ENCODE measurements around a stretch of chr6.

- RRBS = no CpG with 5 or more reads among the region's 7 CpGs
Observed at GRCh38 chr6:15404962-15405639, 159.2 kb downstream of the JARID2 start.

- RRBS = no CpG with 5 or more reads among the region's 2 CpGs
Observed at GRCh38 chr6:15414365-15414854, 168.5 kb downstream of the JARID2 start.

- RRBS = no CpG with 5 or more reads among the region's 7 CpGs
Observed at GRCh38 chr6:15500475-15500753, 162.4 kb downstream of the DTNBP1 start.

DNA sequence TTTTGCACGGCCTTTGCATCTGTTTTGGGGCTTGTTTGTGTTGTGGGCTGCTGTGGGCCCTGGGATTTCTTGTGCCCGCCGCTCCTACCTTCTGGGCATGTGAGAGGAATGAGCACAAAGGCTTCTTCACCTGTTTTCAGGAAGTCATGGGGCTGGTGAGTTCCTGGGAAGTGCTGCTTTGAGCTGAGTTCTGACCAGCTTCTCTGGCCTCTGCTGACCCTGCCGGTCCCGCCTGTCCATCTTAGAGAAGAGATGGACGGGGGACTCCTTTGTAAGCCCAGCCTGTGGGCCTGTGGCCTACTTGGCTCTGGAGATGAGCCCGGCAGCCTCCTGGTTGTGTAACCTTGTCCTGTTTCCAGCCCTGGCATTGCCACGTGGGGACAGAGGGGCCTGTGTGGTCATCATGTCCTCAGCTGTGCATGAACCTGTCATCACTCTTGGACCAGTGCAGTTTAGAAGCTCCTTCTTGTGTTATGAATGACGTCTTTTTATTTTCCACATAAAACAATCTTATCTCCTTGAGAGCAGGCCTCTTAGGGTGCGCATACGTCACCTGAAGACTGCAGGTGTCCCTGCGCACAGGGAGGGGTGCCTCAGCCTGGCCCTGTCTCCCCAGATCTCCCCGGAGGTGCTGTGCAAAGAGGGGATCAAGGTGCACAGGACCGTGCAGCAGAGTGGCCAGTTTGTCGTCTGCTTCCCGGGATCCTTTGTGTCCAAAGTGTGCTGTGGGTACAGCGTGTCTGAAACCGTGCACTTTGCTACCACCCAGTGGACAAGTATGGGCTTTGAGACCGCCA lies 151.0 kb downstream of the DTNBP1 start:
- RRBS = 90% methylated on average over 8 of the region's 19 CpGs

DNA sequence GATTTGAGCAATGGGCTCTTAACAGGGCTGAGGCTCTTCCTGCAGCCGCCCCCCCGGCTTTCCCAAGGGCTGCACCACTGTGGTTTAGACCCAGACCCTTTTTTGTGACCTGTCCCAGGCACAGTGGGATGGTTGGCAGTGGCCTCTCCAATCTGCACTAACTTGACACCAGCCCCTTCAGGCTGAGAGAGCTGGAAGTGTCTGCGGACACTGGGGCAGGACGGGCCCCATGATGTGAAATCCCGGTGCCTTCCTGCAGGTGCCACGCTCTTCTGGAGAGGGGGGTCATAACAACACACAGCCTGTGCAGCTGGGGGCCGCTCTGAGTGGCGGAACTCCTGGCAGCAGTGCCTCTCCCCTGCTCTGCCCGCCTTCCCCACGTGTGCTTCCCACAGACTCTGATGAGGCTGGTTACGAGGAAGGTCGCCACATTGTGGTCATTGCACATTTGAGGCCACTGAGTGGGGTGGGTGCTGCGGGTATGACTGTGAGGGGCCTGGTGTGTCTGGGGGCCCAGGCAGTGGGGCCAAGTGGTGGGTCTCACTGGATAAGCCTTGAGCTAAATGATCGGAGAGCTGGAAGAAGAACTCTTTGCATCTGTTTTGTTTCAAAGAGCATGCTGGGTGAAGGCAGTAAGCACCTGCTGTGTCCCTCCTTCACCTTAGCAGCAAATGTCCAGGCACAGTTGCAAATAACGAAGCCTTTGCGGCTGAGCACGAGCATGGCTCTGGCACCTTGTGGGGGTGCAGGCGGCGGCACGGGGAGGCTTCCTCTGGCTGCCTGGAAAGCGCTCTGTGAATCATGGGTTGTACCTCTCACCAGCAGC lies 145.1 kb downstream of the DTNBP1 start:
- RRBS = no CpG with 5 or more reads among the region's 21 CpGs

DNA sequence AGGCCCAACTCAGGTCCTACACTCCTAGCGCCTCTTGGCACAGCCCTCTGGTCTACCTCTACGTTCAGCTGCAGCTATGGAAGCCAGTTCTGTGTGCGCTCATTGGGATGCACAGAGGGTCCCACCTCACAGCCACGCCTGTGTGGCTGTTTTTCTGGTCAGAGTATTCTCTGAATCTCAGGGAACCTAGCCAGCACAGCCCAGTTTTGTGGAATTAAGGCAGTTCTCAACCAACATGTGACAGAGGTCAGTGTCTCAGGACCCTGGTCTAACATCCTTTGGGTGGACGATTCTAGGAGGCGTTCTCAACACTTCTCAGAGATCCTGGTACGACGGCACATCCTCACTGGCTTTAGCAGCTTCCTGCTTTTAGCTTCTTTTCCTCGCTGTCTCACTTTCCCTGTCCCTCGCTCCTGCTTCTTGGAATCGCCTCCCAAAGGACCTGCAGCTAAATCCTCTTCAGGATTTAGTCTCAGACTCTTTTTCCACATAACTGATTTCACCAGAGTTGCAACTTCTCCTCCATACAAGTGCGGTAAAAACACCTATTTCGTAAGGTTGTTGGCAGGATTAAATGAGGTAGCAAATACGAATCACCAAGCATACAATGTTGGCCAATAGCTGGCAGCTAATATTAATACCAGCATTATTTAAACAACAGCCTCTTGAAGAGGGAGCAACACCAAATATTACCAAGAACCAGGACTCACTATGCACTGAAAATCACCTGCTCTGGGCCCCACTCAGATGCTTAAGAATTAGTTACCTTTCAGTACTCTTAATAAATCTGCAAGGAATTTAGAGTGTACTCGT lies 123.2 kb downstream of the DTNBP1 start:
- RRBS = no CpG with 5 or more reads among the region's 15 CpGs

GRCh38 chr6:15691206-15691682 lies 28.4 kb upstream of the DTNBP1 start:
- RRBS = no CpG with 5 or more reads among the region's 16 CpGs

- RRBS = no CpG with 5 or more reads among the region's 6 CpGs
Observed at GRCh38 chr6:15949383-15949818, 179.5 kb upstream of the MYLIP start.

- RRBS = 80% methylated on average over 1 of the region's 28 CpGs
Observed at GRCh38 chr6:16263816-16265038, 25.8 kb downstream of the GMPR start.

DNA sequence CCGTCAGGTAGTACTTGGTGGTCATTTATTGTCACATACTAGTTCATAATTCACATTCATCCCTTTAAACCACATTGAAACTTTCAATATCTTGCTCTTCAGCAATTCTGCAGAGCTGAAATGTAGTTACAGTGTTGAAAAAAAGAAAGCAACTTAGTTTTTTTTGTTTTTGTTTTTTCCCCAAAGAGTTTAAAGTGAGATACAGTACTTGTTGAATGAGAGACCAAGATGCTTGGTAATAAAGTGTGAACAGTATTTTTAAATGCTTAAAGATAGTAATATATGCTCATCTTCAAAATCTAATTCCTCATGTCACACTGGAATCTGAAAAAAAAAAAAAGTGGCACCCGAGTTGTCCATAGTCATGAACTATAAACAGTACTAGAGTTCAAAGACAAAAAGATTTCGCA lies 66.6 kb downstream of the GMPR start:
- RRBS = no CpG with 5 or more reads among the region's 3 CpGs

DNA sequence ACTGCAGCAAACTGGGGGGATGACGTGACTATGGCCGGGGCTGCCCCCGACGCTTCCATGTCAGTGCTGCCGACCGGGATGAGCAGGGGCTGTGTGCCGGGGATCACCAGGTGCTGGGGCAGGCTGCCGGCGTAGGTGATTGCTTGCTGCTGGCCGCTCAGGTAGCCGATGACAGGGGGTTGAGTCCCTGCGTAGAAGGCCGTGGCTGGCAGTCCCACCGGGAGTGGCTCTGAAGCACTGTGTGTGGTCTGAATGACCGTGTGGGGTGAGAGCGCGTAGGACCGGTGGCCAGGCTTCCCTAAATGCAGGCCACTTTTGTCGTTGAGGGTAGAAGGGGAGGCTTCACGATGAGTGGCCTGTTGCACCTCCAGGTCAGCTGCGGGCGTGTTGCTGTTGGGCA lies 88.4 kb downstream of the GMPR start:
- RRBS = 97% methylated on average over 16 of the region's 22 CpGs

DNA sequence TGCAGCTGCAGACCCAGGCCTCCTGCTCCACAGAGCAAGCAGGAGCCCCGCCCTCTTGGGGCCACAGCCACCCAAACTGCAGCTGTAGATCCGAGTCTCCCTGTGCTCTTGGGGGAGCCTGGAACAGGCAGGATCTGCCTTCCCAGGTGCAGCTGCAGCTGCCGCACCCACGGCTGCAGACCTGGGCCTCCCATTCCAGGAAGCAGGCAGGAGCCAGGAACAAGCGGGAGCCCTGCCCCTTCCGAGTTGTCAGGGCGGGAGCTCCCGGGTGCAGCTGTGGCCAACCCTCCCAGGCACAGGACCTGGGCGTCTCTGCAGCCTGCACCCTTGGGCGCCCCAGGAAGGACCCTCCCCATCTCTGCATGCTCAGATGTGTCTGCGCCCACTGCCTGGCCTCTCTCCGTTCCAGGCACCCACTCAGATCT lies 120.3 kb downstream of the GMPR start:
- RRBS = no CpG with 5 or more reads among the region's 12 CpGs

DNA sequence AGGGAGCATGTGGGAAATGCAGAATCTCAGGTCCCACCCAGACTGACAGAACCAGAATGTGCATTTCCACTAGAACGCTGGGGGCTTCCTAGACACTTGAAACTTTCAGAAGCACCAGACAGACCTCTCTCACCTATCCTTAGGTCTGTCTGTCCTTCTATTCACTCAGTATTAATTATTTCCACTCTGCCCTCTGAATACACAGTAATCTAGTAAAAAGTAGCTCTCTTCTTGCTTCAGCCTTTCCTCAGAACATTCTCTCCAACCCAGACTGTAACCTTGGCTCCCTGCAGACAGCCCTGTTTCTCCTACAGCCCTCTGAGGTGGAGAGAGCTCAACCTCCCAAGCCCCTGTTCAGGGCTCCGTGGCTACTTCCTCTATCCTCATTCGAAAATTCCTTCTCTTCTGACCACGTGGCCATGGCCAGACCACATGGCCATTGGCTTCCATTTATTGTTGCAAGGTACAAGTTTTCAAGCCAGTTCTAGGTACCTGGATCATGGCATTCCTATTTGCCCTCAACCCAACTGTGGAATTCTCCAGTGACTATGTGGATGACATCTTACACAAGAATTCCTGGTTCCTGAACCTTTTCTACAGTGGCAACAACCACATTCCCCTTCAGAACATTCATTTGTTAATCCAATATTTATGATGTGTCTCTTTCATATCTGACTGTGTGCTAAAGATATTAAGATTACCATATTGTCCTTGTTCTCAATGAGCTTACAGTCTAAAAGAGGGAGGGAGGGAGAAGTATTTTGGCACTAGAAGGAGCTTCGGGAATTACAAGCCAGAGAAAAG lies 161.8 kb downstream of the GMPR start:
- RRBS = no CpG with 5 or more reads among the region's 5 CpGs

DNA sequence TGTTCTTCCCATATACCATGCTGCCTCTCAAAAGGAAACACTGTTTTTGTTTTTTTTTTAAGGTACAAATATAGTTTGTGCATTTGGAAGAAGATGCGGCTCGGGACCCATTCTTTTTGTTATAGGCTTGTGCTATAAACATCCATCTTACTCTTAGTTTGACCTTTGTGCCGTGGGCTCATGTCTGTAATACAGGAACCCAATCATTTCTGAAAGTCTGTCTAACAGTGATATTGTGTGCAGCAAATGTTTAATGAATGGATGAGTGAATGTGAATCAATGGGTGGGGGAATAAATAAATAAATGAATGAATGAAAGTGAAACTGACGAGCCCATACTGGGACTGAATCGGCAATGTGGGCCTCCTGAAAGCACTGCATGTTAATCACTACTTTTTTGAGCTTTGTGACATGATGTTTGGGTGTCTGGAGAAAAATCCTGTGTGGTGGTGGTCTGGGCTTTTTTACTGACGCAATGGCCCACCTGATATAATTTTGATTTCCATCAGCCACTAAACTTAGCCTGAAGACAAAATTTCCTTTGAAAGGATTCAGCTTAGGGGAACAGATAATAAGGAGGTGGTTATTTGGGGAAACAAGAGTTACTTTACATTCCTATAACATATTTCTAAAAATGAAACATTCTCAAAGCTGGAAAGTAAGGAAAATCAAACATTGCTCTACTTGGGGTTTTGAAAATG lies 175.1 kb downstream of the GMPR start:
- RRBS = no CpG with 5 or more reads among the region's 6 CpGs

- RRBS = no CpG with 5 or more reads among the region's 10 CpGs
Observed at GRCh38 chr6:16419661-16420452, 181.5 kb downstream of the GMPR start.

- RRBS = no CpG with 5 or more reads among the region's 11 CpGs
Observed at GRCh38 chr6:16477647-16478189, 239.3 kb downstream of the GMPR start.

- RRBS = no CpG with 5 or more reads among the region's 8 CpGs
Observed at GRCh38 chr6:16487692-16488644, 249.6 kb downstream of the GMPR start.

DNA sequence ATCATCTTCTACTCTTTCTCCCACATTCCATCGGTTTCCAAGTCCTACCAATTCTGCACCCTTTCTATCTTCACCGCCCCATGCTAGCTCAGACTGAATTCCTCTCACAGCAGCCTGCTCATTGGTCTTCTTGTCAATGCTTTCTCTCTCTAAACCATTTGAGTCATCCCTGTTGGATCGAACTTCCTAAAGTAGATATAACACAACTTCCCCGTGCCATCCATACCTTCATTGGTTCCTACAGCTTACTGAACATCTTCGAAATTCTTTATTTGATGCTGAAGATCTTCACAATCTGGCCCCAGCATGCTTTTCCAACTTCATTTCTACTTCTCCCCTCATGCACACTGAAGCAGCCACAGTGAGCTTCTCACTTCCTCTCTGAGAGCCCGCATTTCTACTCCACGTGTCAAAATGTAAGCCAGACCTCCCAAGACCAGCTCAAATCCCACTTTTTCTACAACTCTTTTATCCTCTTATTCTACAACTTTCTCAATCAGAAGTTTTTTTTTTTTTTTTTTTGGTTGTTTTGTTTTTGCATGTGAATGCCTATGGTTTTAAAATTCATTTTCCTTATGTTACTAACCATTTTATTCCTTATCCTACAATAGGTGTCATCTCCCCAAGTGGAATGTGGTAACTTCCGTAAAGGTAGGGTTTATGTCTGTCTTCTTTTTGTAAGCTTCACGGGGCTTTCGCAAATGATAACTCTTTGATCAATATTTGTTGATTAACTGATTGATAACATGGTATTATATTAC lies 254.7 kb downstream of the GMPR start:
- RRBS = no CpG with 5 or more reads among the region's 10 CpGs

- RRBS = no CpG with 5 or more reads among the region's 10 CpGs
Observed at GRCh38 chr6:16763082-16763693, 1.9 kb upstream of the ATXN1 start.

DNA sequence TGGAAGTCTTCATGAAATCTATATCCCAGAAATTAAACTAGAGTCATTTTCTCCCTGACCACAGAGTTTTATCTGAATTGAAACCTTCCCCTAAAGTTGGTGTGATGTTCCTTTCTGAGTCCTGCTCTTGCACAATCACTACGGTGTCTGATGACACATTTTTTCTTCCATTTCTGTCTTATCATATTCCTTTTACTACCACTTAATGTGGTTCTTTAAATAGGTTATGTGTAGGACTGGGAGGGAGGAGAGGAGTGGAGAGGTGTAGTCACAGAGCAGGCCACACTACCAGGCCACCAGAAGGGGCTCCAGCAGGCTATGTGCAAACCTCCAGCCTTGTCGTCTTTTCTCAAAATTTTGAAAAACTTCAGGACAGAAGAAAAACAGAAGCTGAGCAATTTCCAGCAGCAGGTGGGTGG lies 39.7 kb upstream of the ATXN1 start:
- RRBS = no CpG with 5 or more reads among the region's 2 CpGs

Measured in HTR-8/SVneo (cell line).